Peritoneum (tissue), 1 donor: Measurements from ENCODE around the genes LRRC52 and MPC2.

DNA sequence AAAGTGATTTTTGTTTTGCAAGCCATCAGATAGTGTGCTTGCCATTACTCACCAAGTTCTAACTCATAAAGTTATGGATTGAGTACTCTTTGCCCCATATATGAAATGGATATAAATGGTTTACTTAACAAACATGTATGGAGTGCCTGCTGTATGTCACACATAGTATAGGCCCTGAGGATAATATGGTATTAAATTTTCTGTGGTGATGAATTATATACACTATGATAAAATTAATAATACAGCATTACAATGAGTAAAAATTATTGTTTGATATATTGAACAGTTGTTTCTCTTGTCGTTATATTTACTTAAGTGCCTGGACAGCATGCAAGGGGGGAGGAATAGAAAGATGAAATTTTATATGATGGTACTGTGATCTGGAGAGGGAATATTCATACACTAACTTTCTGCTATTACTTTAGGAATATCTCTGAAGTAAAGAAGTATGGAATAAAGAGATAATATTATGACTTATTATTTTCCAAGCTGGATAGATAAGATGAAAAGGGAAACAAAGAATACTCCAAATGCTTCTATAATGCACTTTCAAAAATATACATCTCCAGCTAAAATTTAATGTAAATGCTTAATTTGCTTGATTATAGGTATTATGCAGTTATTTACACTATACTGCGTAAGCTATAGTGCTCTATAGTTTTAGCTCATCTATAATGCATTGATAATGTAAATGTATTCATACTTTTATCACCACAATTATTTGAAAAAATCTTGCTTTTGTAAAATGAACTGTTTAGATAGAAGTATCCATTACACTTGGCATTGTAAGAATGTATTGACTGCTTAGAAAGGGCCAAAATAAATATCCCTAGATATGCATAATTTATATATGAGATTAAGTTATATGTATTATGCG lies 175.7 kb downstream of the PBX1 start:
- PRO-cap, result no peak

- PRO-cap, result unidirectional peak, minus-strand start at chr1:164765740
Measured at GRCh38 chr1:164765580-164766156, 206.7 kb downstream of the PBX1 start.

DNA sequence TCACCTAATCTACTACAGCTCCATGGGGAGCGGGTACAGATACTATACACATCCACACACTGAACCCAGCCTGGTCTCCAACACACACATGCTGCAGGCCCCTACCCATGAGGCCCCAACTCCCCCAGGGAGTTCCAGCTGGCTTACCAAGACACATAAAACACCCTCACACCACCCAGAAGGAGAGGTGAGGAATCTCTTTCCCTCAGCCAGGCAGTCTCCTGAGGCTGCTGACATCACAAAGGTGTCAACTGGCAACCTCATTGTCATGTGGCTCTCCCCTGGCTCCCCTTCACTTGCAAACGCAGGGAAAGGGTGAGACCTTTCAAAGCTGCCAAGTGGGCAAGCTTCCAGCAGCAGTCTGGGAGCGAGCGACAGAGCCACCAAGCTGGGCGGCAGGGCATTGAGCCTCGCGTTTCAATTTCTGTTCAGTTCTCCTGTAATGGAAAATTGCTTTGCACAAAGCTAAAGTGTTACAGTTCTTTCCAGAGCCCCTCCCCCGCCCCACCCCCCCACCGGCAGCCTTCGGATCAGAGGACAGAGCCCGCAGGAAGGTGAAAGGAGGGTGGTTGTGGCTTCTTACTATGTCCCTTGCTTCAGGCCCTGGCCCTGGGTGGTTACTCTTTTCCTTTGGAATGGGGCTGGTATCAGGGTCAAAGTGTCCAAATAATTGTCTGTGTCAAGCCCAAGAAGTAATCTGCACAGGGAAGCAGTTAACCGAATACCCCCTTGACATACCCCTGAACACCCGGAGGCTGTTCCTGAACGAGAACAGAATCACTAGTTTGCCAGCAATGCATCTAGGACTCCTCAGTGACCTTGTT lies at the start of gene LRRC52:
Gene LRRC52, plus strand, starts transcription at position 288 of the 824 bp plus-strand sequence.
- PRO-cap, result no peak

GRCh38 chr1:165871090-165871725 lies 43.8 kb downstream of the UCK2 start:
- PRO-cap, result no peak

DNA sequence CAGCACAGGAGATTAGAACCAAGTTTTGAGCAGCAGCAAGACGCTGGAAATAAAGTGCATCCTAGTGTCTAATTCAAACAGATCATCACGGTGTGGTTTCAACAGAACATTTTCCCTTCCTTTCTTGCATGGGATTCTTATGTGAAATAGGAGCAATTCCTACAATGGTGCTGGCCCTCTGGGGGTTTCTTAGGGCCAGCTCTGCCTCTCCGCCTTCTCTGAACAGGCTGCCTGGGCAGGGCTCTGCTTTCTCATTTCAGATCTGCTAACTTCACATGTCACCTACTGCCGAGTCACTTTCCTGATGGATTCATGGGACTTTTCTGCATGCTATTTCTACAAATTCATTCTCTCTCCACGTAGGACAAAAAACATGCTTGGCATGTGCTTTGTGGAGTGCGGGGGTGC lies 71.2 kb downstream of the UCK2 start:
- PRO-cap, result no peak

GRCh38 chr1:166925628-166926362 lies 49.5 kb downstream of the ILDR2 start:
- PRO-cap, result no peak

DNA sequence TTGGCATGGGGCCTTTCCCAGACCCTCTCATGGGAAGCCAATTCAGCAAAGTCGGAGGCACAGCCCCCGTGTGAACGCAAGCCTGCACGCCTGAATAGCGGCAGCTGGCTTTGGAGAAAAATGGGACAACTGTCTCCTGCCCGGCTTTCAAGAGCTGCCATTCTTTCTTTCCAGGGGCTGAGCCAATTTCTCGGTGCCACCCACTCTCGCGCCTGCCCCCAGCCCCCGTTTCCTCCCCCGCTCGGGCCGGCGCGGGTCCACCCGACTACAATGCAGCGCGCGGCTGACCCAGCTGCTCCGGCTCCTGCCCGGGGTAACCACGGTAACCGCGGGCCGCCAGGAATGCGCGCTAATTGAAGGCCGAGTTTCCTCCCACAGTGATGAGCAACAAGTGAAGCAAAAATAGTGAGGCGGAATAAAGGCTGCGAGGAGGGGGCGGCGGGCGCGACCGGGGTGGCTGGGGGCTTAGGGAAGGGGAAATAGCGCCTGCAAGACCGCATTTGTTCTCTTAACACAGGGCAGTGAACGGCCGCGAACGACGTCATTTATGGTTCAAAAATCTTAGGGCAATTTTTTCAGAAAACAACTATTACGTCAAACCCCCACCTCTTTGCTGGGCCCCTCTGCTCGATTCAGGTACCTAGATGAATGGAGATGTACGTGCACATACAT lies 27.8 kb downstream of the ILDR2 start:
- PRO-cap, result no peak

- PRO-cap, result no peak
Measured at GRCh38 chr1:167088846-167089220, 1.3 kb downstream of the GPA33 start.

- PRO-cap, result no peak
Measured at GRCh38 chr1:167255833-167256343, 35.2 kb downstream of the POU2F1 start.

GRCh38 chr1:167265083-167265393 lies 44.4 kb downstream of the POU2F1 start:
- PRO-cap, result no peak

DNA sequence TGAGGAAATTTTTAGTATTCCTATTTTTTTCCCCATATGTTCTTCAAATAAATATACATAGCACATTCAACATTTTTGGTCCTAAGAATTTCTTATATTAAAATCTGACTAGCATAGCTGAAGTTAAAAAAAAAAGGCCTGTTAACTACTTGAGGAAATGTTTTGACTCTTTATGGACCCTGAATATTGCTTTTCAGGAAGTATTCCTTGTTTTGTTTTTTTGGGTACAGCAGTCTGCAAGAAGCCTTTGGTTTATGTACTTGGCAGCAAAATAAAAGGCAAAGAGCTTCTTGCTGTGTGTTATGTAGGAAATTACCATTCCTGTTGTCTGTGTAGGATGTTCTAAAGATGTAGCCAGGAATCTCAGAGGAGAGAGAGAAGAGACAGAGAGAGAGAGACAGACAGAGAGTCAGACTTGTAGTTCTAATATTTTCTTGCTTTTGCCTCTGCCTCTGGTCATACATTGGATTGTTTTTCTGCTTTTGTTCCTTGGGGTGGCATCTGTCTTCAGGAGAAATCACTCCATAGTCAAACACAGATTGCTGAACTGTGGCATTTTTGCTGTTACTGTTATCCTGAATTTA lies 49.6 kb downstream of the POU2F1 start:
- PRO-cap, result no peak

DNA sequence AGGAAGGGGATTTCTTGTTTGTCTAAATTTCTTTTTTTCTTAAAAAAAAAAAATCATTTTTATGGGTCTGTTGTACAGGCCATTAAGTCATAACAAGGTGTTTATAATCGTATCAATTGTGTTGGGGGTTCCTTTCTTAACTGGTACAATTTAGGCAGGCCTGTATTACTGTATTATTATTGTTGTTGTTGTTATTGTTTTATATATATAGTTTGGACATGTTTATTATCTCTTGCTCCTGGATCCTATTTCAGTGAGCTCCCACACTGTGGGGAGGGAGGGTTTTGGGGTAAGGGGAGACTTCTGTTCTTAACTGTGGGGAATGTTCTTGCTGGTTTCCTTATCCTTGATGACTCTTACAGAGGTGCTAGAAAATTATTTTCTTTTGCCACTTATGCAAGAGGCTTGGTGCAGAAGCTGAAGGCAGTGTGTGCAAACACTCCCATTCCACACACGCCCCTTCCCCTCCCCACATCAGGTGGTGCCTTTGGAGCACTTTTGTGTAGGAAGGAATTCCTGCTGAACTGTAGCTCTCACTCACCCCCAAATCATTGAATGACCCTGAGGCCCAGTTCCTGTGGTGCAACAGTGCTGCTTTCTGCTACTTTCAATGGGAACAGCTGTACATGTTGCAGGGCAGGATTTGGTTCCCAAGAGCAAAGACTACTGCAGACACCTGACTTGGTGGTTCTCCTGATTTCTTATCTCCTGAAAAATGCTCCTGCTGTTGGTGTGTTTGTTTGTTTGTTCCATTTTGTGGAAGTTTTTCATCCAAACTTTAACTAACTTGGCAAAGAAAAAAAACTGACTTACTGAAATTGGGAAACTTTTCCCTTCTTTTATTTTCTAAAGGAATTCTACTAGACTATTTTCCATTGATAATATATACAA lies 101.9 kb downstream of the CD247 start:
- PRO-cap, result no peak

DNA sequence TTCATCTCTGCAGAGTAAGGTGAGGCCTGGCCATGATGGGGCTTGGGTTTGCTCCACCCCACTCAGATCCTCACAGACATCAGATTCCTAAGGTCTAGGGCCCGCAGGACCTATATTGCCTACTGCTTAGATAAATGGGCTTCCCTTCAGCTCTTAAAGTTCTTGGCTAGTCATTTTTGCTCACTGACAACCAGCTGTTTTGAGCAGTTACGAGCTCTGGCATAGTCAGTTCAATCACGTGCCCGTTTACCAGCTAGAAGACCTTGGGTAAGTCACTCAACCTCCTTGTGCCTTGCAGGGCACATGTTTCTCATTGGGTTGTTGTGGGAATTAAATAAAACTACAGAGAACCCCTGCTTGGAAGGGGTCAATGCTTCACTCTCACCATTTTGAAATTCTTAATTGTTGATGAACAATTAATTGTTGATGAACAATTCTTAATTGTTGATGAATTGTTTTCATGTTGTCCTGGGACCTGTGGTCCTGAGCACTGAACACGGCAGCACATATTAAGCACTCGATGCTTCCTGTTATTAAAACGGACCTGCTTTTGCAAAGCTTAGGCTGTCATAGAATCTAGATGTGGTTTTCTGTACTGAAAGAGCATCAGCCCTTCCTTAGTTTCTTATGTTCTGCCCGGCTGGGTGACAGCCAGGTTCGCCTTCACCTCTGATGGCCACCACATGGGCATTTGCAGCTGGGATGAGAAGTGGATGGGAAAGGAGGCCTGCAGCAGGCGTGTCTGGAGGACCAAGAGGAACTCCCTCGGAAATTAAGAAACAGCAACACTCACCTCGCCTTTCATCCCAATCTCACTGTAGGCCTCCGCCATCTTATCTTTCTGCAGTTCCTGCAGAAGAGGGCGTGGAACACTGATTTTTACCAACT lies 84.9 kb downstream of the CD247 start:
- PRO-cap, result no peak

DNA sequence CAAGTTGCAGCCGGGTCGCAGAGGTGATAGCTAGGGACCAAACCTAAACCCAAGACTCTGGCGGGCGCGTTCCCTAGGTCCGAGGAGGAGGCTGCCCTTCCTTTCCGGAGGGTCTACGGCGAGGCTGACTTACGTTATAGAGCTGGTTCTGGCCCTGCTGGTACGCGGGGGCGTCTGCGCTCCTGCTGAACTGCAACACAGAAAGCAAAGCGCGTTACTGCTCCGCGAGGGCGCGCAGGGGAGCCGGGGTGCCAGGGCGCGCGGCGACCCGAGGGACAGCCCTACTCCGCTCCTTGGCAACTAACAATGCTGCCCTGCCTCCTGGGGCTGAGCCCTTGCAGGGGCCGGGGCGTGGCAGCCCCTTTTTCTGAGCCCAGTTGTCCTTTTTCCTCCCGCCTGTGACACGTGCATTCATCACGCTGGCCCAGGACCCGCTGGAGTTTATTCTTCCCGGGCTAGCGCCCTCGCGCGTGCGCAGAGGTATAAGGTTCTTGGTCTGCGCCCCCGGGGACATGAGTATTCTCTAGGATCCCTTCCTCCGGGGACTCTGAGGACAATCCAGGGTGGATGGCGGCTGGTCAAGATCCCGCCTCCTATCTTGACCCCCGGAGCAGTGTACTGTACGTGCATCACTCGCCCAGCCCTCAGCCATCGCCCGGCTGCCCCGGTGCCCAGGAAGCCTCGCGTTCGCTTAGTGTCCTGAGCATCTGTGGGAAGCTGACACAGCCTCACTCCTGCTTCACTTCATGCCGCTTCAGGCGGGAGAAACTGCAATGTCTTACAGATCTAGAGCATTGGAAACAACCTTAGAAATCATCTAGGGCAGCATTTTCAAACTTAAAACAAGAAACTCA lies 78.9 kb downstream of the CD247 start:
- PRO-cap, result no peak

- PRO-cap, result no peak
Measured at GRCh38 chr1:167680945-167681485, 40.8 kb upstream of the MPZL1 start.

DNA sequence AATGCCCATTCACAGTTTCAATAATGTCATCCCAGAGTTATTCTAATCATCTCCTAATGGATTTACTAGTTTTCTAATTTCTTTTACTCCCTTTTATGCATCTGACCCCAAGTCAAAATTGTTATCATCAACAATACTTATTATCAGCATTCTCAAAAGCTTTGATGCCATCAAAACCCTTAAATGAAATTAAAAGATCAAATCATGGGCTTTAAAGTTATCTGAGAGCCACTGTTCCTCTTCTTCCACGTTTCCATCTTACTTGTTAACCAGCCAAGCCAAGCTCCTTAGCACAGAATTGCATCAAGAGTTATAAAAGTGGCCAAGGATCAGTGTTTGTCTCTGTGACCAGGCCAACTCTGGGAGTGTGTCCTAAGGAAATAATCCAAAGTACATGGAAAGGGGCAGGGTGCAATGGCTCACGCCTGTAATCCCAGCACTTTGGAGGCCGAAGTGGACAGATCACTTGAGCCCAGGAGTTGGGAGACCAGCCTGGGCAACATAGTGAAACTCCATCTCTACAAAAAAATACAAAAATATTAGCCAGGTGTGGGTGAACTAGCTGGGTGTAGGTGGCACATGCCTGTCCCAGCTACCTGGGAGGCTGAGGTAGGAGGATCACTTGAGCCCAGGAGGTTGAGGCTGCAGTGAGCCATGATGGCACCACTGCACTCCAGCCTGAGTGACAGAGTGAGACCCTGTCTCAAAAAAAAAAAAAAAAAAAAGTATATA lies 10.0 kb upstream of the MPZL1 start:
- PRO-cap, result no peak

GRCh38 chr1:167769530-167770079 lies 47.8 kb downstream of the MPZL1 start:
- PRO-cap, result no peak

DNA sequence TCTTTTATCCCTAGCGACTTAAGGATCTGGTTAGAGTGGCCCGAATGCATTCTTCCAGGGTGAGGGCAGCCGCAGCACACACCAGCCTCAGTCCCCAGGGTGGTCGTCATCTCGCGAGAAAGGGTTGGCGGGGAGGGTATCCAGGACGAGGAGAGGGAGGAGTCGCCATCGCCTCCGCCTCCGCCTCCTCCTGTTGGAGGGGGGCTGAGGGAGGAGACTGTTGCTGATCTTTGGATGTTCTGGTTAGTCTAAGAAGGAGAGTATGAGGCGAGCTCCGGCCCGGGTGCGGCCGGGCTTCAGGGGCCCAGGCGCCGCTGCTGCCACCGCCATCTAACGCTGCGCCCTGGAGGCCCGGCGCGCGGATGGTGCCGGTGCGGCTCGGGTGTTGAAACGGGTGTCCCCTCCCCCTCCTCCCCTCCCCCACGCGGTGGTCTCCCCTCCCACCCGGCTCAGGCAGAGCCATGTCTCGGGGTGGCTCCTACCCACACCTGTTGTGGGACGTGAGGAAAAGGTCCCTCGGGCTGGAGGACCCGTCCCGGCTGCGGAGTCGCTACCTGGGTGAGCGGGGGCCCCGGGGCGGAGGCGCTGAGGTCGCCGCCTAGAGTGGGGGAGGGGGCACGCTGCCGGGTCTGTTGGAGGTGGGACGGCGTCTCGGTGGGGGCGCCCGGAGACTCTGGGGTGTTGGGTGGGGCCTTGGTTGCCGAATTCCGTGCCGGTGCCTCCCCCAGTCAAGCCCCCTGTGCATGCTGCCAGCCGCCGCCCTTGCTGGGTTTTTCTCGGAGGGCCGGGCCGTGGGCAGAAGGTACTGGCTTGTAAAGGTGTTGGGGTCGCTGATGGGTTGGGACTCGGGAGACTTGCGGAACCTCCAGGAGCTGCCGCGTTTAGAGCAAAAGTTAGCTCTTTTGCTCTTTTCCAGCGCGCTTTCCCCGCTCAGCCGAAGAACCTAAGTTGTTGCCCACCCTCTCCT lies at the start of gene MPC2:
Gene MPC2, minus strand, starts transcription at position 622 of the 967 bp plus-strand sequence.
- PRO-cap, result bidirectional peak, plus-strand start at position 265 of the sequence, minus-strand start at position 112 of the sequence

DNA sequence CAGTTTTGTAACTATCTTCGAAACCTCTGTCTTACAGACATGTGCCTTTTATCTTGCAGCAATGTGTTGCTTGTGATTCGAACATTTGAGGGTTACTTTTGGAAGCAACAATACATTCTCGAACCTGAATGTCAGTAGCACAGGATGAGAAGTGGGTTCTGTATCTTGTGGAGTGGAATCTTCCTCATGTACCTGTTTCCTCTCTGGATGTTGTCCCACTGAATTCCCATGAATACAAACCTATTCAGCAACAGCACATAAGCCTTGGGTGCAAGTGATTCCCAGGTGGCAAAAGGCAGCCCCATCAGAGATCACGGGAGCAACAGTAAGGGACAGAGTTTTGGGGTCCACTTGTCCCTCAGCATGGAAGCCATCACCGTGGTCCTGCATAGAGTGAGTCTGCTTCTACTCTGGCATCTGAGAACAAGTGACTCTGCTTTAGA lies 16.8 kb downstream of the SFT2D2 start:
- PRO-cap, result no peak

- PRO-cap, result no peak
Measured at GRCh38 chr1:168354979-168355283, 74.3 kb downstream of the TBX19 start.